AG04449 (cell line): ENCODE data around the gene MYL2.

- RRBS = no CpG with 5 or more reads among the region's 4 CpGs
These were observed 52.8 kb downstream of the ATP2A2 start for GRCh38 chr12:110333639-110334523.

DNA sequence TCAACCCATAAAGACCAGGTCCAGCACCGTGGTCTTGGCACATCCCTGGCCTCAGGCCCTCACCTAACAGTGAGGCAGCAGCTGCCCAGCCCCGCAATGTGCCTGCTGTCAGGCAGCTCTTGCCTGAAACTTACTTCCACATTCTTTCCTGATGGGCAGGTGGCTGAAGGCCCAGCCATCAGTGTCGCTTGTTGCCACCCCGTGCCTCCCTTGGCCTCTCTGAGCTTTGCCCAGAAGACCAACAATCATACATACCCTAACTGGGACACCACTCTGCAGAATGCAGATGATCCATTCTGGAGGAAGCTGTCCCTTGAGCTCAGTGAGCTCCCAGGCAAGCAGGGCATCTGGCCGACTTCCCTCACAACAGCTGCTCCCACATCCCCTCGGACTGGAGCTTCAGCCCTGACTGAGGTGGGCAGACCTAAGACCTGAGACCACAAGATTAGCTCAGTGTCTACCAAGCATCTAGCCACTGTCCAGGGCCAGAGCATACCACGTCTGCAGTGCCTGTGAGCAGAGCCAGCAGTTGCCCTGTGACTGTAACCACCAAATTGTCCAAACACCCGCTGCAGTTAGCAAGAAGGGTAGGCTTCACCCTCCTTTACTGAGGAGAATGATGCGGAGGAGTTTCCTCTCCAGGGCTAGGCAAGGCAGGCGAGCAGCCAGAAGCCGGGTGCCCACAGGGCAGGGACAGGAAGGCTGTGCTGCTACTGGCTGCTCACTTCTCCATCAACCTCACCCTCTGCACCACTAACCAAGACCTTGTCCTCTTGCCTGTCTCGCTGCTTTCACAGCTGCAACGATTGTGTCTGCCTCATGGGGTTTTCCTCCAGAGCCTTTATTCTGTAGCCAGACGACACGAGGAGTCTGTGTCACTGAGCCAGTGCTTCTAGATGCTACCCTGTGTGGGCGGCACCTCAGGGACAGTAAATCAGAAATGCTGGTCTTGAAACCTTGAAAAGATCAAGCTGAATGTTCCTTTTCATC lies 54.0 kb downstream of the ANAPC7 start:
- RRBS = no CpG with 5 or more reads among the region's 16 CpGs

DNA sequence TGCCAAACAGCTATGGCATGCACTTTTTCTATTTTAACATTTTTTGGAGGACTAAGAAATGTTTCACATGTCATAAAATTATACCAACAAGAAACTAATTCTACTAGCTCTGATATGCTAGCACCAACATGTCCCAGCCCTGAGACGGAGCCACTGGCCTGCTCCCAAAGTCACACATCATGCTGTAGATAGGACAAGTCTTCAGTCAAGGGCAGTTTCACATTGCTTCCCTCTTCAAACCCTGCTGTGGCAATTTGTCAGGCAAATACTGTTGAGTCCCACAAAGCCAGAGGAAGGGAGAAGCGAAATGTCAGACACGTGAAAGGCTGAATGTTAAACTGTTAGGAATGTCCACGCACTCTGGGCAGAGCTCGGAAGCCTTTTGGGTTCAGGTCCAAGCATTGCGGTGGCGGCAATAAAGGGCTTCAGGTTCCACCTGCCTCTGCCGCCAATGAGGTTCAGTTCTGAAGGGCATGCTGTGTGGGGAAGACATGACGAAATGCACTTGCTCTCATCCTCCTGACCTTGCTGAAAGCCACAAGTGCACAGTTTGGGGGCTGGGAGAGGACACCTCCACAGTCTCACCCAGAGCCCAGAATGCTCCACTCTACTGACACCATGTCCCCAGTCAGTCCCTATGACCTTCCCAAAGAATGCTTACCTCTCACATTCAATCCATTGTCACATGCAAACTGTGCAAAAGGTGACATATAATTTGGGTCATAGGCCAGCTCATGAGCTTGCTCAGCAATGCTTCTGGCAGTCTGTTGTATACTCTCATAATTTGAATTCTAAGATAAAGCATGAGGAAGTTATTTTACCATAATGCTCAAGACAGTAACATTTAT lies 35.6 kb downstream of the RAD9B start:
- RRBS = no CpG with 5 or more reads among the region's 9 CpGs

DNA sequence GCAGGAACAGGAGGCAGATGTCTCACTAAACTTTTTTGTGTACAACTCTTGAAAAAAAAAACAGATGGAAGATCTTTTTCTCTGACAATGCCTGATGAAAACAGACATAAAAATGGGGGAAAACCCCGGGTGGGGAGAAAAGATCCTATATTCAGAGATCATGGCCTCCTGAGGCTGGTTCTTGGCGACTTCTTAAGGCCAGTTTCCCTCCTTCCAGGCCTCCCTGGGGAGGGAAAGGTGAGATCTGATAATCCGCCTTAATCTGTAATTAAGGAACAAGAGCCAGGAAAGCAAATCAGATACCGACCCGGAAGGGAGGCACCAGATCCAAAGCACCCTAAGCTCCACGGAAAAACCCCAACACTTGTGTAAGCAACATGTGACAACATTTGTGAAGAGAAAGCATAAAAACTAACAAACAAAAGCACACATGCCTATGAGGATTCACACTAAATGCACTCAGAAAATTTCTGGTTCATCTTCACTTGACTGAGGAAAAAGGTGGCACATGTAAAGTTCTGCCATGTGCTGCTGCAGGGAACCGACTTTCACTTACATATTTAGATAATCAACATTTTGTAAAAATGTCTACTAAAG lies 40.3 kb downstream of the PPTC7 start:
- RRBS = no CpG with 5 or more reads among the region's 7 CpGs

GRCh38 chr12:110583563-110583765 lies 346 bp upstream of the PPTC7 start:
- RRBS = no CpG with 5 or more reads among the region's 3 CpGs

DNA sequence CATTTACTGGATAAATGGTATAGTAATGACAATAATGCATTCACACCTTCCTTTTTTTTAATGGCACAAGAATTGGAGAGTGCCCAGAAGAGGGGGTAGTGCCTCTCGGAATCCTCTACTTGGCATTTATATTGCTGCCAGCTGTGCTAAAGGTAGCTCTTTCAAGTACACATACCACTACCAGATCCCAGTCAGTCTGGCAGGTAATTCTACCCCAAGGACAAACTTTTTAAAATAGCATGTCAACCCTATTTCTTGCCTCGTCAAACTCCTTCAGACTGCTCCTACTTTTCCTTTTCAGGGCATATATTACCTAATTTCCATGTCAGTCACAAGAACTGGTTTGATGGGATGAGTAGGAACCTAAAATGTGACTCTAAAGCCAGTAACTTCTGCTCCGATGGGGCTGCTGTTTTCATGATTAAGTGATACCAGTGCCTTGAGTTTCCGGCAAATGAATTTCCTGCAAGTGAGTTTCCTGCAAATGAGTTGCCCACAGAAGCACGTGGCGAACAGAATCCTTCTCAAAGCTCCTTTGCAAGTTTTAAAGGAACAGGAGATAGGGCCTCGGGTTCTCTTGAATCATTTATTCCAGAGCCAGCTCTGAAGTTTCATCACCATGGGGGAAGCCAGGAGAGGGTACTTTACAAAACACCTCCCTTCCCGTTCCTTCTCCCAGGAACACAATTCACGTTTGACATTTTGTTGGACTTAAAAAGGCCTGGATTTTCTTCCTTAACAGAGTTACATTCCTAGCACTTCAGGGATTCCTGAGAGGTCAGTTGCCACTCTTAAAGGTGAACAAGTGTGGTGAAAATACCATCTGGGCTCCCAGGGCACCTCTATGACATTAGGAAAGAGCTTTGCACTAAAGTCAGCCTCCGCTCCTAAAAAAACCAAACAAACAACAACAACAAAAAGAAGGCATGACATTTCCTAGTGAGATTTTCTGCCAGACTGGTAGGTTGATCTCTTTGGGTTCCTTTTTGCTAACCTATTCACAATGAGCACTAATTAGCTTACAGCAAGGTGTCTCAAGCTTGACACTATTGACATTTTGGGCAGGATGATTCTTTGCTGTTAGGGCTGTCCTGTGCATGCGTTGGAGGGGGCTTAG lies 2.2 kb upstream of the PPTC7 start:
- RRBS = no CpG with 5 or more reads among the region's 11 CpGs

DNA sequence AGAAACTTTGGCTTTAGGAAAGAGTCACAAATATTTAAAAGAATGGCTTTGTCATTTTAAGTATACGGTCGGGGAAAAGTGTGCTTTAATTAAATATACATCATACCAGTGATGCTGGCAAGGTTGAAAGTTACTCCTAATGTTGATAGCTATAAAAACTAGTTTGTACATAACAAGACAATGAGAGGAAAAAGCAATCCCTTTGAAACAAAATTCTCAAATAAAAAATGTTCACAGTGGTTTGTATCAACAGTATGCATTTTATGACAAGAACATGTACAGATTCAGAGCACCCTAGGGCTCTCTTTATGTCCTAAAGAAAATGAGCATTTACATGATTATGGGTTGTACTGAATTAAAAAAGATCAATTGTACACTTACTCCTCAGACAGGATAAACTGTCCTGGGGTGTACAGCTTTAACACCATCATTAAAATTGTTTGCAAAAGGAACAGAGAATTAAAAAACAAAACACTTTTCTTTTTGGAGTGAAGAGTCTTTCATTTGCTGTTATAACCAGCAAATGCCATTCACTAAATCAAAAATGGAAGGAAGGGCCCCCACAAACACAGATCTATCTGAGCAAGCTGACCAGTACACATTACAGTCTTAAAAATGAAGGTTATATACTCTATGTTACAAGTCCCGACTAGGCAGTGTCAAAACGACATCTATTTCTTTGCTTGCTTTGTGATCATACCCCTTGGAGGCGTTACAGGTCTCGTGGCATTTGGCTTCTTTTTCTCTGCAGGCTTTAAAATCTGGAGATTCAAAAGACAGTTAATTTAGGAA lies 22.1 kb downstream of the PPP1CC start:
- RRBS = no CpG with 5 or more reads among the region's 6 CpGs

DNA sequence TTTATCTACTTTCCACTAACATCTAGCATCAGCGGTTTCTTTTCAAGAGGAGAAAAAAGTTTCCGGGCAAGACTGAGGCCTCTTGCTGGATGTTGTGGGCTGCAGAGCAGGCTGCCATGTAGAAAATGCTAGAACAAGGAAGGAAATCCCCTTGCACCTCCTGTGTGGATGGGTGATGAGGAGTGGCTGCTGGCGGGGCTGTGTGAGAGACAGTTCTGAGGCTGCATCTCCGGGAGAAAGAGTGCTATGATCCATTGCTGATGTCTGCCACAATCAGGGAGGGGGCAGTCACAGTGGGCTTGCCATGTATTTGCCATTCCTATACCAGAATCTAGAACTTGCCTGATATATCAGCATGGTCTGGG lies 37.8 kb upstream of the PPP1CC start:
- RRBS = no CpG with 5 or more reads among the region's 4 CpGs

GRCh38 chr12:110853632-110854204 lies 6.9 kb downstream of the CCDC63 start:
- RRBS = no CpG with 5 or more reads among the region's 5 CpGs

DNA sequence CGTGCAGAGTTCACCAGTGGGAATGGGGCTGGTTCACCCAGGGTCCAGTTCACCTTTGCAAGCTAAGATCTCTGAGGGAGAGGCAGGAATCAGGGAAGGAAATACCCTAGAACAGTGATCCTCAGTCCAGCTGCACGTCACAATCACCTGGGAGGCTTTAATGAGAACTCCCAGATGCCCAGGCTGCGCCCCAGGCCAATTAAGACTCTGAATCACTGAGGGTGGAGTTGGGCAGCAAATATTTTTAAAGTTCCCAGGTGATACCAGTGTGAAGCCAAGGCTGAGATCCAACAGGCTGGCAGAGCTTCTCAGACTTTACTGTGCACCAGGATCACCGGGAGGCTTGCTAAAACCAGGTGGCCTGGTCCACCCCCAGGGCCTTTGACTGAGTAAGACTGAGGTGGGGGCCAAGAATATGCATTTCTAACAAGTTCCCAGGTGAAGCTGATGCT lies 23.8 kb downstream of the MYL2 start:
- RRBS = no CpG with 5 or more reads among the region's 4 CpGs

- RRBS = no CpG with 5 or more reads among the region's 12 CpGs
These were observed at the start of gene MYL2 for GRCh38 chr12:110920511-110920867. Gene MYL2, minus strand, starts transcription at chr12:110920579.

- RRBS = no CpG with 5 or more reads among the region's 3 CpGs
These were observed 14.0 kb upstream of the MYL2 start for GRCh38 chr12:110934305-110934830.

GRCh38 chr12:111034579-111035329 lies 789 bp downstream of the CUX2 start:
- RRBS = 3% methylated on average over 52 of the region's 70 CpGs

DNA sequence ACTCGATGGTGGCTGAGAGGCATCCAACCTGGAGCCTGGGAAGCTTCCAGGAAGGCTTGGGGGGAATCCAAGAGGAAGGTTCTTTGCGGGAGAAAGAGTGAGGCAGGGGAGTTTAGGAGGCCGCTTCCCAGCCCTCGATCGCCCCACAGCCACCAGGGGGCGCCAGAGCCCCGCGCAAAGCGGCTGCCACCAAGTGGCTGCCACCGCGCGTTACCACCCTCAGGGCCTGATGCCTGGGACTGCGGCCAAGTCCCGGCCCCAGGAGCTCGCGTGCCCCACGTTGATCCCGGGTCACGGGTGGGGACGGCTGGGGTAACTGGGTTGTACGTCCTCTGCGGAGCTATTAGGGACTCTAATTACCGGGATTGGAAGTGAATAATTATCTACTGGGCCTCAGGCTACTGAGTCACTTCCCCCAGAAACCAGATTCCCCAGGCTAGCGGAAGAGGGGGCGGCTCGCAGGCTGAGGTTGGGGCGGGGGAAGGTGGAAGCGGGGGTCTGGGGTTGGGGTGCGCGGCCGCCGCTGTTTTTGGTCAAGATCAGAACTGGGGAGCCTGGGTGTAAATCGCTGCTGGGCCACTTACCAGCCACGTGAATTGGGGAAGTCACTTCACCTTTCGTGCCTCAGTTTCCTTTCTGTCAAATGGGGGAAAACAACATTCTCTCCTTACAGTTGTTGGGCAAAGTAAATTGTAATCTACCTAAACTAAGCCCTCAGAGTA lies 8.6 kb upstream of the SH2B3 start:
- RRBS = 2% methylated on average over 6 of the region's 35 CpGs

GRCh38 chr12:111406444-111406763 lies 681 bp downstream of the SH2B3 start:
- RRBS = 6% methylated on average over 1 of the region's 16 CpGs

DNA sequence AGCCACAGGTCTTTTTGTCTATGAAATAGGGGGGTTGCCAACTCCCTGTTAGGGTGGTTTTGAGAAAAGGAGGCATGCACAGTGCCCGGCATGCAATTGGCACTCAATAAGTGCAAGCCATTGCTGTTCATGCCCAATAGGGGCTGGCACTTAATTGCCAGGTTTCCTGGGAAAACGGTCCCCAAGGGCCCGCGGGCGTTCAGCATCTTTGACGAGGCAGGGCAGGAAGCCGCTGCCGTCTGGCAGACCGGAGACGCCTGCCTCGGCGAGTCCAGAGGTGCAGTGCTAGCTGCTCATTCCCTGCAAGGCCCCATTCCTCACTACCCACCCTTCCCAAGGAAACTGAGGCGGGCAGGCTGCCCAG lies 3.5 kb downstream of the SH2B3 start:
- RRBS = no CpG with 5 or more reads among the region's 13 CpGs

- RRBS = no CpG with 5 or more reads among the region's 9 CpGs
These were observed 21.8 kb downstream of the SH2B3 start for GRCh38 chr12:111427306-111428075.

GRCh38 chr12:111428483-111429258 lies 22.9 kb downstream of the SH2B3 start:
- RRBS = 74% methylated on average over 4 of the region's 24 CpGs

- RRBS = no CpG with 5 or more reads among the region's 6 CpGs
These were observed 37.8 kb downstream of the SH2B3 start for GRCh38 chr12:111443607-111443923.

DNA sequence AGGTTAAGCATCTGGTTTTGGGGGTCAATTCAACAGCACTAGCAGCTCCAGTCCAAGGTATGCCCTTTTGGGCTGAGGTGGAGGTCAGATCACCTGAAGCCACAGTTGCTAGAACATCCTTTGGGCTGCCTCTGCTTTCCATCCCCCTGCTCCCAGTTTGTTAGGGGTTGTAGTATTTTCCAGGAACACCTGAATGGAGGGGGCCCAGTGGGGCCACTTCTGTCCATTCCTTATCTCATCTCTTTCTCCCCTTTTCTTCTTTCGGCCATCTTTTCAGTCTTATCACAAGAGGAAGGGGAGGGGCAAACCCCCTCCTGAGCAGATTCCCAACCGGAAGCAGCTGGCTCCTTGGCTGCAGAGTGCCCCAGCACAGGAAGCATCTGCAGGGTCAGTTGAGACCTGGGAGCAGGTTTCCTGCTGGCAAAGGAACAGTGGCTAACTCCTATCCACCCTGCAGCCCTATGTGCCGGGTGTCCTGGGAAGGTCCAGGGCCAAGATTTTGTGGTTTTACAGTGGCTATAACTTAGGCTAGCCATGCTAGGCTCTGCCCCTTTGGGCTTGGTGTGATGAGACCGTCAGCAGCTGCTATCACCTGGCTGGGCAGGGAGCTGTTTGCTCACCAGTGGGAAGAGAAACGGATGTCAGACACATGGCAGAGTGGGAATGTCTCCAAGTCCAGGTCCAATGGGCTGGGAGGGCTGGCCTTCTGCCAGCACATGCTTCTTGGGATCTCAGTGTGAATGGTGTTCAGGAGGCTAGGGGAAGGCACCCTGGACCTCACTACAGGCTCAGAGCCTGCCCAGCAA lies 40.3 kb downstream of the SH2B3 start:
- RRBS = no CpG with 5 or more reads among the region's 5 CpGs